ENCODE measurements around the genes CNR2, STPG1 and TMEM50A.

GRCh38 chr1:23866925-23867171 lies 1.2 kb downstream of the FUCA1 start:
- PRO-cap, 3 experiments, result no peak in any of the 3 experiments
- RAMPAGE, long total RNA, 4 experiments, result no peak in any of the 4 experiments
- RRBS, result no CpG with 5 or more reads among the region's 4 CpGs

DNA sequence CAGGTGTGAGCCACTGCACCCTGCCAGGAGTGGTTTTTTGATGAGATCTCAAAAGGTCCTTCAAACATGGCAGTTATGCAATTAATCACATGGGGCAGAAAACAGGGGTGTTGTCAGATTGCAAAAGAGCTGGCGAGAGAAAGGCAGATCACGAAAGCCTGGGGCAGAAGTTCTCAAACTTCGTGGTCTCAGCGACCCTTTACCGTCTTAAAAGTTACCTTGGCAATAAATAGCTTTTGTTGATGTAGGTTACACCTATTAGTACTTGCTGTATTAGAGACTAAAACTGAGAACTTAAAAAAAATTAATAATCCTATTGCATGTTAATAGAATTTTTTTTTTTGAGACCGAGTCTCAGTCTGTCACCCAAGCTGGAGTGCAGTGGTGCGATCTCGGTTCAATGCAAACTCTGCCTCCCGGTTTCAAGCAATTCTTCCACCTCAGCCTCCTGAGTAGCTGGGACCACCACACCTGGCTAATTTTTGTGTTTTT lies 16.0 kb downstream of the CNR2 start:
- PRO-cap, 3 experiments, result no peak in any of the 3 experiments
- RAMPAGE, long total RNA, 4 experiments, result no peak in any of the 4 experiments
- RRBS, result no CpG with 5 or more reads among the region's 9 CpGs

- PRO-cap, 3 experiments, result no peak in any of the 3 experiments
- RAMPAGE, long total RNA, 4 experiments, result no peak in any of the 4 experiments
- RRBS, result no CpG with 5 or more reads among the region's 7 CpGs
Measured at GRCh38 chr1:23913160-23913731, at the start of gene CNR2. CNR2 (minus strand) TSS chr1:23913362.

- PRO-cap, 3 experiments, result no peak in any of the 3 experiments
- RAMPAGE, long total RNA, 4 experiments, result no peak in any of the 4 experiments
- RRBS, result no CpG with 5 or more reads among the region's 10 CpGs
Measured at GRCh38 chr1:24046061-24046868, 65.7 kb downstream of the MYOM3 start.

GRCh38 chr1:24141589-24142214 lies 1.2 kb downstream of the IL22RA1 start:
- PRO-cap, 3 experiments, result no peak in any of the 3 experiments
- RAMPAGE, long total RNA, 4 experiments, result no peak in any of the 4 experiments
- RRBS, result no CpG with 5 or more reads among the region's 11 CpGs

DNA sequence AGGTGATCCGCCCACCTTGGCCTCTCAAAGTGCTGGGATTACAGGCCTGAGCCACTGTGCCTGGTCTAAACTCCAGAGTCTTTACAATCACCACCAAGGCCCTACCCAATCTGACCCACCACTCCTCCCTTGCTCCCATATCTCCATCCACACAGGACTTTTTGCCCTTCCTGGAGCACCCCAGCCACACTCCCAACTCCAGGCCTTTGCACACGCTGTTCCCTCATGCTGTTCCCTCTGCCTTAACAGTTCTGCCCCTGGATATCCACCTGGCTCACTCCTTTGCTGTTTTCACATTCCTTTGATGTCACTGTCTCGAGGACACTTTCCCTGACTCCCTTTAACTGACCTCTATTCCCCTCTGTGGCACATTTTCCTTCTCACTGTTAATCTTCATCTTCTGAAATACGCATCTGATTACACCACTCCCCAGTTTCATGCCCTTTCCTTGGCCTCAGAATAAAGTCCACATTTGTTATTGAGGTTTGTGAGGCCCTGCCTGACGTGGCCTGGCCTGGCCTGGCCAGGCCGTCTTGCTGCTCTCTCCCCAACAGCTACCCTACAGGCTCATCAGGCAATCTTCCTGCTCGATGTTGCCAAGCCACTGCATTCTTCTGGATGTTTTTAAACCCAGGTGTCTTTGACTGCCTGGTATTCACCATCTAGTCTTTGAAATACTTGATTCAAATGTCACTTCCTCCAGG lies 3.0 kb downstream of the IFNLR1 start:
- PRO-cap, 3 experiments, result peak in 1 of 3 experiments; most common plus-strand start position 498 of the sequence (in 1)
- RAMPAGE, long total RNA, 4 experiments, result no peak in any of the 4 experiments
- RRBS, result no CpG with 5 or more reads among the region's 7 CpGs

DNA sequence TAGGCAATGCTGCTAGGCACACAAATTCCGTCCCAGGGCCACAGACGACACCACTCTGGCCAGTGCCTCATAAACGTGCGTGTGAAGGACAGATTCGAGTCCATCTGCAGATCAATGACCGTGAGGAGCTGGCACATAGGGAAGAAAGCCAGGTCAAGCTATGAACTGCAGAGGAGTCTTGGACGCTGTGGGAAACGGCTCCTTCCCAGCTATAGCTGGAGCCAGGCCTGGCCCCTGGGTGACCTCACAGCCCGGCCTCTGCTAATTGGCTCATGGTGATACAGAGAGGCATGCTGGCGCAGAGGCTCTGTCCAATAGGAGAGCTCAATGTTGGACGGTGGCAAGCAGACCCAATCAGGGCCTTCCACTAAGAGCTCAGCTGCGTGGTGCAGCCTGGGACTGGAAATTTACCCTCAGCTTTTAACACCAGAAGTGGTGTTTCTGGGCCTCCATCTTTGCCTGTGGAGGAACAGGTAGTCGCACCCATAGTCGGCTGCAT lies 64.4 kb upstream of the GRHL3 start:
- PRO-cap, 3 experiments, result no peak in any of the 3 experiments
- RAMPAGE, long total RNA, 4 experiments, result no peak in any of the 4 experiments
- RRBS, result no CpG with 5 or more reads among the region's 14 CpGs

DNA sequence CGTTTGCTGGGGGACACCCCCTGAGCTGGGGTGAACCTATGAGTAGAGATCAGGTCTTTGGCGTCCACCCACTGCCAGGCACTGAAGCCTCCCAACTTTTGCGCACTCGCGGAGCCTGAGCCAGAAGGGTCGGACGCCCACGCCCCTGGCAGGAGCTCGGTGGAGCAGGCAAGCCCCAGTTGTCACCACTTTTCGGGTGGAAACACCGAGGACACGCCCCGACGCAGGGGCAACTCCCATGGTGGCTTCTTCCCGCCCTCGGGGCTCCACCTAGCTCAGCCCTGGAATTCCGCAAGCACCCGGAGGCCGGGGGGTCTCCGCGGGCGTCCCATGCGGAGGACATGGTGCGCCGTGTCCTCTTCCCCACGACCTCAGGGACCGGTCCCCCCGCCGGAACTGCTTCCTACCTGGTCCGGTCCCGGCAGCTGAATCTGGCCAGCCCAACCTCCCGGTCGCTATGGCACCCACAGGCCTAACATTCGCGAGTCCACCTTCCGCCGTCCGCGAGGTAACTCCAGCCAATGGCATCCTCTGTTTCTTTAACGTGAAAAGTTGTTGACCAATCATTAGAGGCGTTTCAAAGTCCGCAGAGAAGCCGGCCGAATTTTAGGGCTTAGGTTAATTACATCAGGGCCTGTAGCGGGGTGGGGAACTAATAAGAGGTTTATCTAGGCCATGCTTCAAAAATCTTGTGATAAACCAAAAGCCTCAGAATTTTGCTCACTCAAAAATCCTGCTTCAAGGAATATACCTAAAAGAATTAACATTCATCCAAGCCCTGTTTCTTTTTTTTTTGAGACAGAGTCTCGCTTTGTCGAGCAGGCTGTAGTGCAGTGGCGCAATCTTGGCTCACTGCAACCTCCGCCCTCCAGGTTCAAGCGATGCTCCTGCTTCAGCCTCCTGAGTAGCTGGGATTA lies at the start of gene STPG1:
TSS of gene STPG1 (minus strand) at position 516 of the 917 bp plus-strand sequence.
- PRO-cap, 3 experiments, result peak in 3 of 3 experiments; most common plus-strand start position 589 of the sequence (in 1); most common minus-strand start position 398 of the sequence (in 3)
- RAMPAGE, long total RNA, 4 experiments, result start-site peak on the plus strand in 2 of 4 experiments, centred at positions 201 to 270 of the sequence, 7 to 30 reads per replicate; start-site peak on the minus strand in 3 of 4 experiments, centred at positions 430 to 504 of the sequence, 9 to 141 reads per replicate
- RRBS, result under 1% methylated on average over 9 of the region's 50 CpGs

GRCh38 chr1:24438369-24438900 lies 22.8 kb downstream of the NIPAL3 start:
- PRO-cap, 3 experiments, result no peak in any of the 3 experiments
- RAMPAGE, long total RNA, 4 experiments, result no peak in any of the 4 experiments
- RRBS, result no CpG with 5 or more reads among the region's 10 CpGs

GRCh38 chr1:24503506-24503945 lies 890 bp downstream of the RCAN3 start:
- PRO-cap, 3 experiments, result no peak in any of the 3 experiments
- RAMPAGE, long total RNA, 4 experiments, result no peak in any of the 4 experiments
- RRBS, result no CpG with 5 or more reads among the region's 11 CpGs

DNA sequence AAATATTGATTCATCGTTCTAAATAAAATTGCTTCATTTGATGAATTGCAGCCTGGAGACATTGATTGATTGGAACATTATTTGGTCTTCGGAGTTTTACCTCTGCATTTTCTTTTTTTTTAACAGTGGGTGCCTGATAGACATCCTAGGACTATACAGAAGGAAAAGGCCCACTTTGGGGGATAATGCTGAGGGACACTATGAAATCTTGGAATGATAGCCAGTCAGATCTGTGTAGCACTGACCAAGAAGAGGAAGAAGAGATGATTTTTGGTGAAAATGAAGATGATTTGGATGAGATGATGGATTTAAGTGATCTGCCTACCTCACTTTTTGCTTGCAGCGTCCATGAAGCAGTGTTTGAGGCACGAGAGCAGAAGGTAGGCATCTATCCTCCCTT lies 11.6 kb downstream of the RCAN3 start:
- PRO-cap, 3 experiments, result no peak in any of the 3 experiments
- RAMPAGE, long total RNA, 4 experiments, result no peak in any of the 4 experiments
- RRBS, result no CpG with 5 or more reads among the region's 4 CpGs

DNA sequence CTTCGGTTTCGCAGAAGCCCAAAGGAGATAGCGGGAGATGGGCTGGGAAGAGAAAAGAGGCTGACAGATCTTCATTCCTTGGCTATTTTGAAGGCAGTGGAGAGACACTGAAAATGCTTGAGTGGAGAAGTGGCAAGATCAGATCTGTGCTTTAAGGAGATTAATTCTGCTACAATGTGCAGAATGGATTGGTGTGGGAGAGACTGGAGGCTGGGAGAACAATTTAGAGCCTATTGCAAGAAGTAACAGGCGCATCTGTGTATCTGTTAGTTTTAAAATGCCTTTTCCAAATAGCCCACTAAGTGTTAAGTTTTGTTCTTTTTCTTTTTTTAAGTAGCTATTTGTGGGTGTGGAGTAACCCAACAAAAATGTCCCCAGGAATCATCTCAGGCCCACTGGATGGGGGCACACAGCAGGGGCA lies 24.0 kb upstream of the SRRM1 start:
- PRO-cap, 3 experiments, result no peak in any of the 3 experiments
- RAMPAGE, long total RNA, 4 experiments, result no peak in any of the 4 experiments
- RRBS, result no CpG with 5 or more reads among the region's 4 CpGs

- PRO-cap, 3 experiments, result no peak in any of the 3 experiments
- RAMPAGE, long total RNA, 4 experiments, result no peak in any of the 4 experiments
- RRBS, result 97% methylated on average over 4 of the region's 13 CpGs
Measured at GRCh38 chr1:24652109-24652826, 9.2 kb downstream of the SRRM1 start.

GRCh38 chr1:24746654-24746991 lies 1.4 kb downstream of the CLIC4 start:
- PRO-cap, 3 experiments, result no peak in any of the 3 experiments
- RAMPAGE, long total RNA, 4 experiments, result no peak in any of the 4 experiments
- RRBS, result no CpG with 5 or more reads among the region's 16 CpGs

DNA sequence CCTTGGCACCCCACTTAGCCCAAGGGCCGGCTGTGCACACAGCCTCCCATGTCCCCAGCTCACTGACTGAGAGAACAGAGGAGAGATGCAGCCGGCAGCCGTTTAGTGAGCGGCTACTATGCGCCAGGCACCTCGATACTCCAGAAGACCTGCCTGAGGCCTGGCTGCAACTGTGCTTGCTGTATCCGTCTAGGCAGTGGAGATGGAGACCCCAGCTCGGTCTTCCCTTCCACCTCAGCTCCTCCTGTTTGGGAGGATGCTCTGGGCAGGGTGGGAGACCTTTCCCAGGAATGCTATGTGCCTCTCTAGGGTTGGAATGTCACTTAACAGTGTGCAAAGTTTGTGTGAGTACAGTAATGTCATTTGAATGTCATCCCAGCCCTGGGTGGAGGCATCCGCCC lies 23.6 kb downstream of the RUNX3 start:
- PRO-cap, 3 experiments, result no peak in any of the 3 experiments
- RAMPAGE, long total RNA, 4 experiments, result no peak in any of the 4 experiments
- RRBS, result 46% methylated on average over 2 of the region's 9 CpGs

GRCh38 chr1:25033723-25034725 lies 103.9 kb upstream of the RUNX3 start:
- PRO-cap, 3 experiments, result peak in 1 of 3 experiments; most common plus-strand start chr1:25034249 (in 1); most common minus-strand start chr1:25034096 (in 1)
- RAMPAGE, long total RNA, 4 experiments, result no peak in any of the 4 experiments
- RRBS, result no CpG with 5 or more reads among the region's 30 CpGs

DNA sequence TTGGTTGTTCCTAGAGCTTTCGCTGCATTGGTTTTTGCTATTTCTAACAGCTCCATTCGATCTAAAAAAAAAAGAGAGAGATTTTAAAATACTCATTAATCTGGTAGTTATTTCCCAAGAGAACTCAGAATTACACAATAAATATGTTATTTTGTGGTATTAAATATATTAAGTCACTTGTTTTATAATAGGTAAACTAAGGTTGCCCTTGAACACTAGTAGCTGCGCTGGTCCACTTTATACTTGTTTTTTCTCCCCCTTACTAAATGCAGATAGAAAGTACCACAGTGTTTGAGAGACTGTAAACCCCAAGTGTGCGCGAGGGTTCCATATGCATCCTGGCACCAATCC lies 2.0 kb downstream of the RSRP1 start:
- PRO-cap, 3 experiments, result no peak in any of the 3 experiments
- RAMPAGE, long total RNA, 4 experiments, result no peak in any of the 4 experiments
- RRBS, result no CpG with 5 or more reads among the region's 5 CpGs

GRCh38 chr1:25337655-25338743 lies at the start of gene TMEM50A:
TMEM50A (plus strand) TSS chr1:25338334.
- PRO-cap, 3 experiments, result peak in 3 of 3 experiments; most common plus-strand start chr1:25338384 (in 2); most common minus-strand start chr1:25337807 (in 1)
- RAMPAGE, long total RNA, 4 experiments, result start-site peak on the plus strand in 4 of 4 experiments, at chr1:25338296-25338463 at its widest, 1,502 to 5,188 reads per replicate; start-site peak on the minus strand in 1 of 4 experiments, at chr1:25338192-25338246 at its widest, 21 reads per replicate
- RRBS, result 1% methylated on average over 35 of the region's 92 CpGs

- PRO-cap, 3 experiments, result no peak in any of the 3 experiments
- RAMPAGE, long total RNA, 4 experiments, result no peak in any of the 4 experiments
- RRBS, result no CpG with 5 or more reads among the region's 10 CpGs
Measured at GRCh38 chr1:25398650-25398849, 22.1 kb downstream of the RHCE start.

- PRO-cap, 3 experiments, result no peak in any of the 3 experiments
- RAMPAGE, long total RNA, 4 experiments, result no peak in any of the 4 experiments
- RRBS, result no CpG with 5 or more reads among the region's 14 CpGs
Measured at GRCh38 chr1:25425302-25426217, 4.9 kb upstream of the RHCE start.